ENCODE measurements around a stretch of chr4.

- PRO-cap, result no peak
- RAMPAGE, long total RNA, result no peak
These were observed 75.2 kb downstream of the DCHS2 start for GRCh38 chr4:154416066-154417180.

GRCh38 chr4:154591990-154592436 lies 1.5 kb upstream of the FGA start:
- PRO-cap, result no peak
- RAMPAGE, long total RNA, result no peak

DNA sequence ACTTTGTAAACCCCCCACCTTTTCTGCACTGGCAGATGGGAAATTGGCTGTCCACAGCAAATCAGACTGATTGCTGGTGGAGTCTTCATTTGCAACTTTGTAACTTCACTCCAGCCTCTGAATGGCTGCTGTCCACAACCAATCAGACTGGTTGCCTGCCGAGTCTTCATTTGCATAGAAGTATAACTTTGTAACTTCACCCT lies 46.1 kb upstream of the FGG start:
- PRO-cap, result no peak
- RAMPAGE, long total RNA, result no peak

- PRO-cap, result no peak
- RAMPAGE, long total RNA, result no peak
These were observed 22.1 kb downstream of the TDO2 start for GRCh38 chr4:155925476-155926065.

DNA sequence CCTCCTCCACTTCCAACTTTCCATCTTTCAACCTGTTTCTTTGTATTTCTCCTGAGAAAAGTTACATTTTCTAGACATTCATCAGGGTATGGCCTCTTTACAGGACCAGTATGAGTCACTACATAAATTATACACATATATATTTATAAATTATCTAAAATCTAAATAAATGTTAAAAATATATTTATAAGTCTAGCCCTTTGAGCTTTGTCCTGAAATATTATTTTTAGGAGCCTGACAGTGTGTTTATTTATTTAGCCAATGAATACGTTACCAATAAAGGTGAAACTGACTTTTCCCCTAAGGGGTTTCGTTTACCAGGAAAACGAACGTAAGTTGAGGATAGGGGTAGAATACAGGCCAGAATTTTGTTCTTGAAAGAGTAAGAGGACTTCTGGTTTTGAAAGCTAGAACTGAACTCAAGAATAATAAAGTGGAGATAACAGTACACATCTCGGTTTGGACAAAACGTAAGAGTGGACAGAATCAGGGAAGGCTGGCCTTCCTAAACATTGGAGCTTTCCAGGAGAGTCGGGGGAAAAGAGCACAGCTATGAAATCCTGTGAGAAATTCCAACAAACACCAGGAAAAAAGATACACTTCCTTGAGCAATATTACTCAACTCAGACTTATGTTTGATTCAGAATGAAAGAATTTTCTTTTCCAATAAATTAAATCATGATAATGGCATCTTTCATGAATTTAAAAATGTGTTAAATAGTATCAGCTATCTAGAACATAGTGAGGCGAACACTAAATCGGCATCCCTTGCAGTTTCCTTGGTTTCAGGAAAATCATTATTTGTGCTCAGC lies 1.3 kb downstream of the CTSO start:
- PRO-cap, result no peak
- RAMPAGE, long total RNA, result no peak

DNA sequence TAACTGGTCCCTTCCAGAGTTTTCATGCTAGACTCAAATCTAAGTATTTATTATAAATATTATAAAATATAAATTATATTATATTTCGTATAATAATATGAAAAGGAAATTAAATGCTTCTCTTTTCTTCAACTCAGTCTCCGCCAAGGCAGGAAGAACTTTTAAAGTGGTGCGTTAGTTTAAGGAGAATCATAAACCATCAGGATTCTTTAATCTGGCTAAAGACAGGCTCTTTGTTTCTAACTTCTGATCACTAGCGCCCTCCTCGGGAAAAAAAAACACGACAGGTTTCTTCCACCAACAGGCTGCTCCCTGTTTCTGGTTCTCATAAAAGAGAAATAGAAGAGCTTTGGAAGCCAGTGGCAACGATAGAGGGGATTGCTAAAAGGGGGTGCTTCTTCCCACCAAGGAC lies 654 bp downstream of the CTSO start:
- PRO-cap, result no peak
- RAMPAGE, long total RNA, result no peak

DNA sequence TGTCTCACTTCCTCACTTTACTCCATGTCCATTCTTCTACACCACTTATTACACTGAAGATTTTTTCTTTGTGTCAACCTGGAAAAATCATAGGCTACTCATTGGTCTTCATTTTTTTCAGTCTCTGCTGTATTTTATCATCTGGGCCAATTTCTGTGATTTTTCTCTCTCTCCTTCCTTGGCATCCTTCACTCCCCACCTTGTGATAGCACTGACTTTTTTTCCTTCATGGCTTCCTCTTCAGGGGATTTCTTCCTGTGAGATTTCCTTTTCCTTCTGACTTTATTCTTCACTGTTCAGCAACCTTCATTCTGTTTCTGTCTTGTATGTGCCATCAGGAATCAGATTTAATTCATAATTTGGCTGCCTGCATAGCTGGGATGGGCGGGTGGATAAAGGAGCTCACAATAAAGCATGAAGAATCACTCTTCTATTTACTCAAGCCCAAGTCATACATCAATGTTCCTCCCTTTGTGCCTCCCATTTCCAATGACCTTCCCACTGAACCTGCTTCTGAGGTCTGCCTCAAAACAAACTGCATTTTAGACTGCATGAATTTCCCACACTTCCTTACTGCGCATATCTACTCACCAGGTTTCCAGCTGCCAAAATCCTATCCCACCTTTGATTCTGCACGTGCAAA lies 14.2 kb downstream of the PDGFC start:
- PRO-cap, result no peak
- RAMPAGE, long total RNA, result no peak

GRCh38 chr4:156957961-156958827 lies 13.4 kb downstream of the PDGFC start:
- PRO-cap, result no peak
- RAMPAGE, long total RNA, result no peak

DNA sequence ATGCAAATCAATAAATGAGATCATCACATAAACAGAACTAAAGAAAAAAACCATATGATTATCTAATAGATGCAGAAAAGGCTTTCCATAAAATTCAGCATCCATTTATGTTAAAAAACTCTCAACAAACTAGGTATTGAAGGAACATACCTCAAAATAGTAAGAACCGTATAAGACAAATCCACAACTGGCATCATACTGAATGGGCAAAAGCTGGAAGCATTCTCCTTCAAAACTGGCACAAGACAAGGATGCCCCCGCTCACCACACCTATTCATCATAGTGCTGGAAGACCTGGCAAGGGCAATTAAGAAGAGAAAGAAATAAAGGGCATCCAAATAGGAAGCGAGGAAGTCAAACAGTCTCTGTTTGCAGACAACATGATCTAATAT lies 142.6 kb downstream of the GASK1B start:
- PRO-cap, result no peak
- RAMPAGE, long total RNA, result no peak

DNA sequence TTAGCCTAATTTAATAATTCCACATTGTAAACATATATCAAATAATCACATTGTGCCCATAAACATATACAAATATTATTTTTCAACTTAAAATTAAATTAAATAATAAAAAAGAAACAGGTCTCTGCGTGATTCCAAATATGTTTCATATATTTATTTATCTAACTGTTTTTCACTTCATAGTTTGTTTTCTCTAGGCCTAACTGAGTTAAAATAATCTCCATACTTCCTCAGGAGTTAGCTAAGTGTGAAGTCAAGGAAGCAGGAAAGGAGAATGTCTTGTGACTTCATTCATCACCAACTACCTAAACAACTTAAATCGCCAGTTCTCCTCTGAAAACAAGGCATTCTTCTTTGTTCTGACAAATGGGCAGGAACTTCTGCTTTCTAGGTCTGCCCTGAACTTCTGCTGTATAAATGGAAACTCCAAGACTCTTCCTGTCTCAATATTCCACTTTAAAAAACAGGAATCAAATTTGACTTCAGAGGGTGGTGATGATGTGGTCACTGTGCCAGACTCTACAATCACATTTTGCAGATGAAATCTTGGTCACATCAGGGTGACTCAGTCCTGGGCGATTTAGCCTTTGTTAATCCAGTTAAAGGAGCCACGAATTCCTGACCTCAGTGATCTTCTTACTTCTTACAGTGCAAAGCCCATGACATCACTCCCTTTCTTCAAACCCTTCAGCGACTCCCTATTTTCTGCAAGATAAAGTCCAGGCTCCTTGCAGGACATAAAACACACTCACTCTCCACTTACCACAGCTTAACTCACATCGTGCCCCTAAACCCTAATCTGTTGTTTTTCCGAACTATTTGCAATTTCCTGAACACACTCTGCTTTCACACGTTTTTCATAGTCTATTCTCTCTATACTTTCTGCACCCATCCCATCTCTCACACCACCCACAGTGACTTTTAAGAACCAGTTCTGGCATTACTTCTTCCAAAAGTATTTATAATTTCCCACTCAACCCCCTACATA lies 11.3 kb downstream of the GASK1B start:
- PRO-cap, result no peak
- RAMPAGE, long total RNA, result no peak

DNA sequence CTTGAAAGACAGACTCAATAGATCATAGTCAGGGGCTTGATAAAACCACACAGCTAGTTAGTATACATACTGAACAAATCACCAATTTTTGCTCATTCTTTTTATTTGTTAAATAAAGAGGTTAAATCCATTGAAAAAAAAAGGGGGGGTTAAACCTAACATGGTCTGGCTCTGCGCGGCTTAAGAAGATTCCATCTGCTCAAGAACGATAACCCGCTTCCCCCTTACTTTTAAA lies 3.1 kb downstream of the GASK1B start:
- PRO-cap, result no peak
- RAMPAGE, long total RNA, result no peak

- PRO-cap, result no peak
- RAMPAGE, long total RNA, result no peak
These were observed 1.6 kb downstream of the GASK1B start for GRCh38 chr4:158171115-158171729.

- PRO-cap, result no peak
- RAMPAGE, long total RNA, result no peak
These were observed 16.5 kb upstream of the TMEM144 start for GRCh38 chr4:158193736-158194321.

DNA sequence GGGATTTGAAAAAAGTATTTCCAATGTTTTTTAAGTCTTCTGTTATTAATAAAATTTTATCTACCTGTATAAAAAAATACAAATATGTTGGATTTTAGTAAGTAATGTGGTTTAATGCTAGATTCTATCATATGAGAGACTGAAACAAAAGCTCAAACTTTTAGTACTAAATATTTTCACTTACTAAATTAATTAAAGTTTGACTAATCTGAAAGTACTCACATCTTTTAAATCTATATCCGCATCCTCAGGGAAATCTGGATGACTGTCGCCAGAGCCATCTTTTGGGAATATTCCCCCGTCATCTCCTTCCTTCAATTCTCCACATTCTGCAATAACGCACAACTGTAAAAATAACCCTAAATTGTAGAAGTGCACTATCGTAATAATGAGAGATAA lies 7.9 kb downstream of the PPID start:
- PRO-cap, result no peak
- RAMPAGE, long total RNA, result no peak

DNA sequence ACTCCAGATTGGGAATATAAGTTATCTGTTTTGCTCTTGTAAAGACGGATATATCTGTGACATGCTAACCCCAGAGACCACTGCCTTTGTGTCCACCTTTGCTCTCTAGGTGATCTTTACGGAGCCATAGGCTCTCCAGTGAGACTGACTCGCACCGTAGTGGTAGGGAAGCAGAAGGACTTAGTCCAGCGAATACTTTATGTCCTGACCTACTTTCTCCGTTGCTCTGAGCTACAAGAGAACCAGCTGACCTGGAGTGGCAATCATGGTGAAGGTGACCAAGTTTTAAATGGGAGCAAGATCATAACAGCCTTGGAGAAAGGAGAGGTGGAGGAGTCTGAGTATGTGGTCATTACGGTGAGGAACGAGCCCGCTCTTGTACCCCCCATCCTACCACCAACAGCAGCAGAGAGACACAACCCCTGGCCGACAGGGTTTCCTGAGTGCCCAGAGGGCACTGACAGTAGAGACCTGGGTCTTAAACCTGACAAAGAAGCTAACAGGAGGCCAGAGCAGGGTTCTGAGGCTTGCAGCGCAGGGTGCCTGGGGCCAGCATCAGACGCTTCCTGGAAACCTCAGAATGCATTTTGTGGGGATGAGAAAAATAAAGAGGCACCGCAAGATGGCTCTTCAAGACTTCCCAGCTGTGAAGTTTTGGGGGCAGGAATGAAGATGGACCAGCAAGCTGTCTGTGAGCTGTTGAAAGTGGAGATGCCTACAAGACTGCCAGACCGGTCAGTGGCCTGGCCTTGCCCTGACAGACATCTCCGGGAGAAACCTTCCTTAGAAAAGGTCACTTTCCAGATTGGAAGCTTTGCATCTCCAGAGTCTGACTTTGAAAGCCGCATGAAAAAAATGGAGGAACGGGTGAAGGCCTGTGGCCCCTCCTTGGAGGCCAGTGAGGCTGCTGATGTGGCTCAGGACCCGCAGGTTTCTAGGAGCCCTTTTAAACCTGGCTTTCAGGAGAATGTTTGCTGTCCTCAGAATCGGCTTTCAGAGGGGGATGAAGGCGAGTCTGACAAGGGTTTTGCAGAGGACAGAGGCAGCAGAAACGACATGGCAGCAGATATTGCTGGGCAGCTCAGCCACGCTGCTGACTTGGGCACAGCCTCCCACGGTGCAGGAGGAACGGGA lies 99.5 kb downstream of the FNIP2 start:
- PRO-cap, result no peak
- RAMPAGE, long total RNA, result no peak

DNA sequence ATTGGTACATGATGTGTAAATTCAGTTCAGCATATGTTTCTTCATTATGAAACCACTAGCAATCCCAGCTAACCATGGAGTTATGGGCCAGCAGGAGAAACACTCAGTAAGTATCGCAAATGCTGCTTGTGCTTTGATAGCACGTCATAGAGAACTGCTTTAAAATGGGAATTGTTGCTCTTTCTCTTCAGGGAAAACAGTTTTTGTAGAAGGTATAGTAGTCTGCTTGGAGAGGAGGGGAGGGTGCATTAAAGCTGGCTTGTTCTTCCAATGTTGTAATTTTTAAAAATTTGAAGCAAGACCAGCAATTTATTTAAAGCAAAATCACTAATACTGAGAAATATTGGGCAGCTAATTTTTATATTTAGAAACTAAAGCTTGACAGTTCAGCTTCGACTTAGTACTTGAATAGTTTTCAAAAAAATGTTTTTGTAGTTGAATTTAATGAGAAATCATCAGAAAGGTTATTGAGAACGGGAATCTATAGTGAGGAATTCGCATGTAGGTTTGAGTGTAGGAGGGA lies 165.3 kb downstream of the RAPGEF2 start:
- PRO-cap, result no peak
- RAMPAGE, long total RNA, result no peak

- PRO-cap, result no peak
- RAMPAGE, long total RNA, result no peak
These were observed 201.3 kb downstream of the RAPGEF2 start for GRCh38 chr4:159304048-159304643.

DNA sequence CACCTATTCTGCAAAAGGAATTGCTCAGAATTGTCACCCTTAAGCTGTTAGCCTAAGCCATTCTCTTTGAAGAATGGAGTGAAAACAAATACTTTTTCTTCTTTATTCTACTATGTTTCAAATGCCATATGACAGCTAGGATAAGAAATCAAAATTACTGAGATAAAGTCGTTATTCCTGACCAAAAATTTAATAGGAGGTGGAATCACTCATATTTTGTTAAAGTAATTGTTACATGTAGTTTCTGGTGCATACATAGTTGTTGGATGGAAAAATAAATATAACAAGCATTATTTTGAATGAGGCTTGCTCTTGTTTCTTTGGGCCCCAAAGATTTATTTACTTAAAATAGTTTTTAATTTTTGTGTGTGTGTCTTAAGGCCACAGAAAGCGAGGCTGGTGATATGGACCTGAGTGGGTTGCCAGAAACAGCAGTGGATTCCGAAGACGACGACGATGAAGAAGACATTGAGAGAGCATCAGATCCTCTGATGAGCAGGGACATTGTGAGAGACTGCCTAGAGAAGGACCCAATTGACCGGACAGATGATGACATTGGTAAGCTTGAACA lies 211.4 kb downstream of the RAPGEF2 start:
- PRO-cap, result no peak
- RAMPAGE, long total RNA, result no peak

GRCh38 chr4:159317223-159317613 lies 214.3 kb downstream of the RAPGEF2 start:
- PRO-cap, result no peak
- RAMPAGE, long total RNA, result no peak

DNA sequence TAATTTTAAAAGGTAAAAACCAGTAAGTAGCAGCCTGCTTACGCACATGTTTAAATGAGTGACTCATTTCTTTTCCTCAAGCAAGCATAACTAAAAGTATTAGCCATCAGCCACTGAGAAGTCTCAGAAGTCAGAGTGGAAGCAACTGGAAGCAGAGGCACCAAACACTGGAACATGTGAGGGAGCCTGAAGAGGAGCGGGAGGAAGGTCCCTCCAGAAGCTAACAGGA lies 257.7 kb downstream of the RAPGEF2 start:
- PRO-cap, result no peak
- RAMPAGE, long total RNA, result no peak